Heart (tissue), 3 donors: ENCODE data around the gene CCDC14.

DNA sequence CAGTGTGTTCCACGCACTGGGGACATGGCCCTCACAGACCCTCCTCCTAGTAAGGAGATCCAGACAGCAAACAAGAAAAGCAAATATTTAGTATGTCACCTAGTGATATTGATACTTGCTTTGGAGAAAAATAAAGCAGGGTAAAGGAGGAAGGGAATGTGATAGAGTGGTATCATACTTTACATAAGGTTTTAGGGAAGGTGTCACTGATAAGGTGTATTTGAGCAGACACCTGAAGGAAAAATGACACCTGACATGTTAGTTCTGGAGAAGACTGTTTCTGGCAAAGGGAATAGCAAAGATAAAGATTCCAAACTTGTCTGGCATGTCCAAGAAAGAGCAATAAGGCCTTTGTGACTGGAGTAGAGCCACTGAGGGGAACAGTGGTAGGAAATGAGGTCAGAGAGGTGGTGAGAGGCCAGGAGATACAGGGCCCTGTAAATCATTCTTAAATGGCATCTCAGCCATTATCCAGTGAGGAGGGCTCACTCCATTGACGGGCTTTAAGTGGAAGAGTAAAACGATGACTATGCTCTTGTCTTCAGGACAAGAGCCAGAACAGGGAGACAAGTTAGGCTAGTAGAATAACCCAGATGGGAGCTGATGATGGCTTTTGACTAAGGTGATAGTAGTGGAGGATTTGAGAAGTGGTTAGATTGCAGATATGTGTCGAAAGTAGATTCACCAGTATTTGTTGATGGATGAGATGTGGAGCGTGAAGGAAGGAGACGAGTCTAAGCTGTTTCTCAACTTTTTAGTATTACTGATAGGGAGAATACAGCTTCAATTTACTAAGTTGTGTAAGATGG lies 4.5 kb downstream of the SLC49A4 start:
- RAMPAGE, long total RNA, 2 experiments = no peak in any of the 2 experiments

- RAMPAGE, long total RNA, 2 experiments = no peak in any of the 2 experiments
Observed at GRCh38 chr3:123025787-123027141, 1.3 kb downstream of the SEMA5B start.

GRCh38 chr3:123151445-123151971 lies 50.2 kb upstream of the SEC22A start:
- RAMPAGE, long total RNA, 2 experiments = no peak in any of the 2 experiments

DNA sequence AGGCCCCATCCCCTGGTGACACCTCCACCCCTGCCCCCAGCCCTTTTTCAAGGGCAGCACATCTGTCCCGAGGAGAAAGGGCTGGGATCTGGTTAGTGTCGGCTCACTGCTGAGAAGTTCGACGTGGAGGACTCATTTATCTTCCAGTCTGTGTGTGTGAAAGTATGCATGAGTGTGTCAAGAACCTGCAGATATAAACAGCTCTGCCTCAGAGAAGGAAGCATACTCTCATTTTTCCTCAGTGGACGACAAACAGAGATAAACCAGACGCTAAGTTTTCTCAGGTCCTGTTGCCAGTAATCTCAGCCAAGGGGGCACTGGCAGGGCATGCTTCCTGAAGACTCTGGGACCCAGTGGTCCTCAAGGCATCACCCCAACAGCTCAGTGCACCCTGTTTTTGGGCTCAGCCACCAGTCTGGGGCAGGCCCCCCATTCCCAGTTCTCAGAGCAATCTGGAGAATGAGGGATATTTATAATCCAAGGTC lies 73.8 kb downstream of the ADCY5 start:
- RAMPAGE, long total RNA, 2 experiments = no peak in any of the 2 experiments

DNA sequence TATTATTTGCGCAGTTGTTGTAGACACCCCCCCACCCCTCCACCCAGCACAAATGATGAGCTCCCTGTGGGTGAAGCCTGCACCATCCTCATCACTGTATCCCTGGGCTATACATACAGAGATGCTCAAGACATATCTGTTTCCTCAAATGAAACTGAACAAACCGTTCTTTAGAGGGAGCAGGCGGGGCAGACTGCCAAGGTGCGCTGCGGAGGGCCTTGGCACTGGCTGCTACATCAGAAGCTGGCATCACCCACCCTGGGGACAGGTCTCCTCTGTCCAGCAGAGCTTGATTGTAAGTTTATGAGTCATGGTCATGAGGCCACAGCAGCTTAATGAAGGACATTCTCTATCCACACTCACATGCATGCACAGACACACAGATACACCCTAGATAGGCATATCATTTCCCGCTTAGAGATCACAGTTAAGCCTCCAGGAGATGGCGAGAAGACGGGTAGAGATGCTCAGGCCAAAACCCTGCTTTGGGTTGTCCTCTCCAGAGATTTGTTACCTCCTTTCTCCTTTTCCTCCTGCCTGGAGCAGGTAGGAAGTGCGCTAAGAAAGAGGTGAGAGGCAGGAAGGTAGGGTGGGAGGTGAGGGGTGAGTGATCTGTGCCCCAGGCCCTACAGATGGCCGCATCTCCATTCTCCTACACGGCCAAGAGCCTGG lies 28.9 kb downstream of the ADCY5 start:
- RAMPAGE, long total RNA, 2 experiments = no peak in any of the 2 experiments

- RAMPAGE, long total RNA, 2 experiments = no peak in any of the 2 experiments
Observed at GRCh38 chr3:123602257-123602948, 17.6 kb upstream of the HACD2 start.

DNA sequence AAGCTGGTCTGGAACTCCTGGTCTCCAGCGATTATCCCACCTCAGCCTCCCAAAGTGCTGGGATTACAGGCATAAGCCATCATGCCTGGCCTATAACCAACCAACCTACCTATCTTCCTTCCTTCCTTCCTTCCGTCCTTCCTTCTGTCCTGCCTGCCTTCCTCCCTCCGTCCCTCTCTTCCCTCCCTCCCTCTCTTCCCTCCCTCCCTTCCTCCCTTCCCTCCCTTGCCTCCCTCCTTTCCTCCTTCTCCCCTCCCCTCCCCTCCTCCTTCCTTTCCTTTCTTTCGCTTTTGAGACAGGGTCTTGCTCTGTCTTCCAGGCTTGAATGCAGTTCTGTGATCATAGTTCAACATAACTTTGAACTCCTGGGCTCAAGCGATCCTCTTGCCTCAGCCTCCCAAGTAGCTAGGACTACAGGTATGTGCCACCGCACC lies 56.7 kb upstream of the HACD2 start:
- RAMPAGE, long total RNA, 2 experiments = no peak in any of the 2 experiments

GRCh38 chr3:123674090-123674529 lies 89.3 kb upstream of the HACD2 start:
- RAMPAGE, long total RNA, 2 experiments = no peak in any of the 2 experiments

- RAMPAGE, long total RNA, 2 experiments = no peak in any of the 2 experiments
Observed at GRCh38 chr3:123698388-123699530, 113.9 kb upstream of the HACD2 start.

DNA sequence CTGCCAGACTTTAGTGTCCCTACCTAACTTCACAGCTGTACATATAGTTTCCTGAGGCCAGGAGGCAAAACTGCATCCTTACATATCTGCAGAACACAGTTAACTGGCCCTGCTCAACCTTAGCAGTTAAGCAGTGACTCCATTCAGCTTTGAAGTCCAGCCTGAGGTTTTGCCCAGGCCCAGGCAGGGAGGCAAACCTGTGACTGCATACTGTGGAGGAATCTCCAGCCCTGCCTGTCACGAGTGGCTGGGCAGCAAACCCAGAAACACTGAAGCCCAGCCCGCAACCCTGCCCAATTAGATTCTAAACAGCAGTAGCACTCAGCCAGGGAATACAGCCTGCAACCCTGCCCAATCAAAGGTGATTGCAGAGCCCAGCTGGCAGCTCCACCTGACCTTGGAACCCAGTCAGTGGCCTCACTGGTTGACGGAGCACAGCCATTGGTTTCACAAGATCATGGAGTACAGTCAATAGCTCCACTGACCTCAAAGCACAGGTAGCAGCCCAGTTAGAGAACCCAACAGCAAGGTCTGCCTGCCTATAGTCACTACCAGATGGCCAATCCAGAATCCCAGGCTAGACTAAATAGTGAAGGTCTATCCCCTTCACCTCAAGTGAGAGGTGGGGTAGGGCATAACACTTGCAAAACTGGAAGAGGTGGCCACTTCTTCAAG lies 35.2 kb upstream of the MYLK start:
- RAMPAGE, long total RNA, 2 experiments = no peak in any of the 2 experiments

GRCh38 chr3:123960624-123961830 lies at the start of gene CCDC14:
TSS of gene CCDC14 (minus strand) at chr3:123961229.
- RAMPAGE, long total RNA, 2 experiments = start-site peak on the minus strand in 1 of 2 experiments, at chr3:123961218-123961255 at its widest, 27 to 271 reads per replicate

GRCh38 chr3:124033484-124034150 lies 448 bp downstream of the KALRN start:
- RAMPAGE, long total RNA, 2 experiments = no peak in any of the 2 experiments

DNA sequence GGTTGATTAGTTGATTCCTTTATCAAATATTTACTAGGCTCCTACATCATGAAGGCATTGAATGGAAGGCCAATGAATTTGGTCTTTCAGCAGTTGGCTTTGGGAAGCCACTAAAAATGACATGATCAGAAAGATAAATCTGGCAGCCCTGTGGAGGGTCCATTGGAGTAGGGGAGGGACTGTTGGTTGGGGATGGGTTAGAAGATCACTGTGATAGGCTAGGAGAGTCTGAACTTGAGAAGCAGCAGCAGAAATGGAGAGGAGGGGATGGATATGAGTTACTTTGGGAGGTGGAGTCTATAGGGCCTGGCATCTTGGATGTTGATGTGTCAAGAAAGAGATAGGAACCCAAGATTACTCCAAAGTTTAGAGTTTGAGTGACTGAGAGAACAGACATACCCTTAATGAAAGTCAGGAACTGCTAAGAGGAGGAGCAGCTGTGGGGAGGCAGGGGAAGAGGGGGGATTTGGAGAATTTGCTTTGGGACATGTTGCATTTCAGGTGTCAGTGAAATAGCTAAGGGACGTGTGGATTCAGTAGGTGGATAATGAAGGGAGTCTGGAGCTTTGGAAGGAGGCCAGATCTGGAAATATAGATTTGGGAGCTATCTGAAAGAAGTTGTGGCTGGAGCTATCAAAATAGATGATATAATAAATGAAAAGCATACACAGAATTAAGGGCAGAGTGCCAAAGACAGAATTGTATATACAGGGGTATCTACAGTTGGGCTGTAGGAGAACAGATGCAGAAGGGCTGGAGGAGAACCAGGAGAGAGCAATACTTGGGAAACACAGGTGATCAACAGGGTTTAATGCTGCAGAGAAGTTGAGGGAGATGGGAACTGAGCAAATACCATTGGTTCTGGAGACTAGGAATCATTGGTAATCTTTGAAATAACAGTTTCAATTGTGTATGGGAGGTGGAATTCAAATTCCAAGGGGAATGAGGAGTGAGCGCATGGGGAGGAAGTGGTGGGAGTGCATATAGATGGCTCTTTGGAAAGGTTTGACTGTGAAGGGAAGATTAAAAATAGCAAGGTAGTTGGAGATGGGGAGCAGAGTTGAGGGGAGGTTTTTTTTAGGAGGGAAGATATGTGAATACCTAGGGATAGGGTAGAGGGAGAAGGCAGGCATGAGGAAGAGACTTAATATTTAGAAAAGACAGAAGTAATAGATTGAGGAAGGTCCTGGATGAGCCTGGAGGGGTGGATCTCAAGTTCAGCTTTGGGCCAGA lies 9.5 kb downstream of the KALRN start:
- RAMPAGE, long total RNA, 2 experiments = no peak in any of the 2 experiments

DNA sequence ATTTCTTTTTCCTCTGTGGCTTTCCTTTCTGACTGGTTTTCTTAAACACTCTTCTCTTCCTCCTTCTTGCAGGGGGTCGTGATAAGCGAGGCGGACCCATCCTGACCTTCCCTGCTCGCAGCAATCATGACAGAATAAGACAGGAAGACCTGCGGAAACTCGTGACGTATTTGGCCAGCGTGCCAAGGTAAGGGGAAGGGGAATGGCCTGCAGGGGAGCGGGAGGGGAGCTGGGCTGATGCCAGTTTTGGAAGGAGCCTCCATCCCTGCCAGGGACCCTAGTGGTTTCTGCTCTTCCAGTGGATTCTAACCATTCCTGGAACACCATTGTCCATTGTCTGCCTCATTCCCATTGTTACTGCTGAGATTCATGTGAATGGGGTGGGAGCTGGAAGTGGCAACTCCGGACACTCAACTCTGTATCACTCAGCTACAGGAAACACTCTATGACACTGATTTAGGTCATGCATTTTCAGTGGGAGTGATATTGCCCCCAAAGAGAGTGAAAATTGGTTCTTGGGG lies 201.6 kb downstream of the KALRN start:
- RAMPAGE, long total RNA, 2 experiments = no peak in any of the 2 experiments

DNA sequence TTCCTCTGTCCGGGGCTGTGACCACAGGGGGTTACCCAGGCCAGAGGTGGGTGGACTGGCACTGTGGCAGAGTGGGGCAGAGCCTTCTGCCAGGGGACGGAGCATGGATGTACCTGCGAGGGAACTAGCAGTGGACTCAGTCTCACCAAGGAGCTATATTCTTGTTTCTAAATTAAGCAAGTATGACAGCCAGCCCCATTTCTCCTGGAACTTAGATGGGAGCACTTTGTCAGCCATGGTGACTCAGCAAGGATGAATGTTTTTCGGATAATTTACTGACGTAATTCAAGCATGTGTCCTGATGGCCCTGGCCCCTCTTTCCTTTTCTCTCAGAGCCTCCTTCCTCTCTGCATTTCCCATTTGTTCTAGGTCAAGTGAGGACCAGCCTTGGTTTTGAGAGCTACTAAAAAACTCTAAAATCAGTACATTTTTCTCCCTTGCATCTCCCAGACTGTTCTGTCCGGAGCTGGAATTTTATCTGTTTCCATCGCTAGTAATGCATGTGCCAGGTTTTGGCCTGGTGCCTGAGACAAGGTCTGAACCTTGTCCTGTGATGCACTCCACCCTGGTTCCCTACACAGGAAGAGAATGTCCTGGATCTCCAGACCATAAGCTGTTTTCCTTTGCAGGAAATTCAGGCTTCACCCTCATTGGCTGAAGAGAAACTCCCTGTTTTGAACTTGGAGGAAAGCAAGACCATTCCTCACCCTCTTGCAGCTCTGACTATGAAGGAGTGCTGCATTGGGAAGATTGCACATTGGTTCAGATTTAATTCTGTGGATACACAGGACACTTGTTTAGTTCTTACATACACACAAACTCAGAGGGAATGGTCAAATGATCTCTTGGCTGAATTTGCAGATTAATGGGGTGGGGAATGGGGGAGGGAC lies 215.4 kb downstream of the KALRN start:
- RAMPAGE, long total RNA, 2 experiments = no peak in any of the 2 experiments

GRCh38 chr3:124490922-124491539 lies 239.2 kb upstream of the UMPS start:
- RAMPAGE, long total RNA, 2 experiments = no peak in any of the 2 experiments

DNA sequence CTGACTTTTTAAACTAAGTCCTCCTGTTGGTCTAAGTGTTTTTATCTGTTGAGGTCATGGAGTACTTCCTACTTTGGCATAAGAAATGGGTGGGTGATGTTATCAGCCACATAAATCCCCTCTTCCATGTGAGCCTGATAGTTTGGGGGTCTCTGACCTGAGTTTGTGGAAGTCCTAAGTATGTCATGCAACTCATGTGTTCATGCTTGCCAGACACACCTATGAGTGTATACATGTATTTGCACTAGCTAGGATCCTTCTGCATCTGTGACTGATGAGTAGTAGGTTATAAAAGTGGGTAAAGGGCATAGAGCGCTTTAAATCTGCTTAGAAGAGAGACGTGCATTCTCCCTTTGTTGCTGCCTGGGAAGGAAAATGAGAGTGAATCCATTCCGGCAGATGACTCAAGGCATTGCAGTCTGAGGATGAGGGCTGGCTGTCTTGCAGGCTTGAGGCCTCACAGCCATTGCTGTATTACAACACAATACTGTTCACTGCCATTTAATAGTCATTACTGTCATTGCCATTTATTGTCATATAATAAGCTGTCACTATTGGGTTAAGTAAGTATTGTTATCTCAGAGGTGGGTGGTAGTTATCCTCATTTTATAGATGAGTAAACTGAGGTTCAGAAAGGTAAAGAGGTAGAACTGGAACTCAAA lies 120.9 kb upstream of the UMPS start:
- RAMPAGE, long total RNA, 2 experiments = no peak in any of the 2 experiments

DNA sequence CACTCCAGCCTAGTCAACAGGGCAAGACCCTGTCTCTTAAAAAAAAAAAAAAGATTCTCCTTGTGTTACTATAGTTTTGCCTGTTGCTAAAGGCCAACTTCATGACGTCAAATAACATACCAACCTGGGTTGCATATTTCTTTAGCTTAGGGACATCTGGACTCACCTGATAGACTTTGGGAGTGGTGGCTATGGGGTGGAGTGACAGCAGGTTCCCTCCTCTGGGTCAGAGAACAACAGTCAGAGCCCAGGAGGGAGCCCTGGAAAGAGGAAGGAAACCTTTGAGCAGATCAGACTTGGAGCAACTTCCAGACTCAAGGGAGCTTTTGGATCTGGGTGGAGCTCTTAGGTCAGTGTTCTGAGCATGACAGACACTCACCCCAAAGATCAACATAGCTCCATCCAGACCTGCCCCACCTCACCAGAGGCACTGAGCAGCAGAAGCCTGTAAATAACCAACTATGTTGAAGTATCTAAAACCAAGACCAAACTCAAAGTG lies 56.2 kb downstream of the UMPS start:
- RAMPAGE, long total RNA, 2 experiments = no peak in any of the 2 experiments

DNA sequence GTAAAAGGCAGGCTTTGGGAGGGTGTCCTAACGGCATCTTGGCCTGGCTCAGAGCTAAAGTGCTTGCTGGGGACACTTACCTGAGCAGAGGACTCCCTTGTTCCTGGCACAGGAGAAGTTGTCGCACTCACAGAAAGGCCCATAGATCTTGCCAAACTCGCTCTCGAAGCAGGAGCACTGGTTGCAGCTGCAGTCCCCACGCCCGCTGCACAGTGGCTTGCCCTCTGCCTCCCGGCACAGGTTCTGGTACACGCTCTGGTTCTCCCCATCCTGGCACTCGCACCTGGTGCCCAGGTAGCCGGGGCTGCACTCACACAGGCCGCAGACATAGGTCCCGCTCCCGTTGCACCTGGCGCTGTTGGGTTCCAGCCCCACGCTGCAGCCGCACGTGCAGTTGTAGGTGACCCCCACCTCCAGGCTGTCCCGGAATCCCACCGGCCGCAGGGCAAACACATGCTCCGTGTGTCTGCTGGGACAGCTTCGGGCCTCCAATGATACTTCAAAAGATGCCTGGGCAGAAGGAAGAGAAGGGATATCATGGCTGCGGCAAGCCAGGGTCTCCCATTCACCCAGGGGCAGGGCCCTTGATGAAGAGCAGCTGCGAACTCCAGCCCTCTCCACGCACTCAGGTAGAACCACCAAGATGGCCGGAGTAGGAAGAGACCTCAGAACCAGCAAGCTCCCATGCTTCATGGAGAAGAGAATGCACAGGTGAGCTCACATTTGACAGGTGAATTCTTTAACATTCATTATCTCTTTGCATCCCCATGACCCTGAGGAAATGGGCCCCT lies 66.3 kb downstream of the UMPS start:
- RAMPAGE, long total RNA, 2 experiments = no peak in any of the 2 experiments

GRCh38 chr3:124812345-124812643 lies 74.9 kb downstream of the ITGB5 start:
- RAMPAGE, long total RNA, 2 experiments = no peak in any of the 2 experiments